Mesenteric fat pad (tissue), 1 donor: Measurements from ENCODE around the genes RAB11A and SNAPC5.

DNA sequence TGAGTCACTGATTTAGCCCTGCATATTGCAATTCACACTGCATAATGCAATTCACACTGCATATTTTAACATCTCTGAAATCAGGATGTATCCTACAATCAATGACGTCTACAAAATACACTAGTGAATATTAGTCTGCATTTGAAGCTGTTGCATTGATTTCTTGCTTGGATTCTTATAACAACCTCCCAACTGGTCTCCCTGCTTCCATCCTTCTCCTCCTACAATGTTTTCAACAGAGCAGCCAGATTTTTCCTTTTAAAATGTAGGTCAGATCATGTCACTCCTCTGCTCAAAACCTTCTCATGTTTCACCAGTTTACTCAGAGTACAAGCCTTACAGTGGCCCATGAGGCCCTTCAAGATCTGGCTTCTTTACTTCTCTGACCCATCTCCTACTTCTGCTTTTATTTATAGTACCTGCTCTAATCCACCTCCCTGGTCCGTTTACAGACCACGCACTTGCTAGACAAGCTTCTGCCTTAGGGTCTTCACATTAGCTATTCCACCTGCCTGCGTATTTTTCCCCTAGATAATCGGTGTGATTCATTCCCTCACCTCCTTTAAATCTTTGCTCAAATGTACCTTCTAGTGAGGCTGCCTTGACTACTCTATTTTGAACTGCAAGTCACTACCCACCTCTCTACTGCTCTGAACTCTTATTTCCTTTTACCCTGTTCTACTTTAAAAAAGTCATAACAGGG lies 11.3 kb upstream of the RAB11A start:
- PRO-cap = no peak

GRCh38 chr15:65868984-65870098 lies at the start of gene RAB11A:
RAB11A (plus strand) TSS chr15:65869491.
- PRO-cap = unidirectional peak, minus-strand start at chr15:65869138; bidirectional peak, plus-strand start at chr15:65869491, minus-strand start at chr15:65869393

DNA sequence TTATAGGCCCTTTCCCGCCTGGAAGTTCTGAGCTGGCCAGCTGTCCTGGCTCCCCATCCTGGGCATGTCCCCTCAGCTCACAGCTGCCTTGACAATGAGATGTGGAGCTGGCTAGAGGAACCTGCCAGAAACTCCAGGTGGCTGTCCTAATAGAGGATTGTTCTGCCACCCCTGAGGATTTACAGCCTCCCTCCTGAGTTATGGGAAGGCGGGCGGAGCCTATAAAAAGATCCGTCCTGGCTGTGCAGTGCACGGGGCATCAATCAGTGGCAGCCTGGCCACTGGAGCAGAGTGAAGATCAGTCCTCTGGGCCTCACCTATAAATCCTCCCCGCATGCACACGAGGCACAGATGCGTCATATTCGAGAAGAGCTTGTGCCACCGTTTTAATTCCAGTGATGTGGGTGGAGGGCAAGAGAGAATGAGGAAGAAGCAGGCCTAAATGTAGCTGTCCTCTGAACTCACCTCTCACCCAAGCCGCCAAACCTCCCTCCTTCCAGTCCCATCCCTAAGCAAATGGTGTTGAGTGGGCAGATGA lies 90.0 kb downstream of the MEGF11 start:
- PRO-cap = no peak

GRCh38 chr15:66251666-66252325 lies 1.8 kb downstream of the MEGF11 start:
- PRO-cap = no peak

GRCh38 chr15:66497447-66498396 lies at the start of gene SNAPC5:
SNAPC5 (minus strand) TSS chr15:66497762.
- PRO-cap = unidirectional peak, minus-strand start at chr15:66497765

DNA sequence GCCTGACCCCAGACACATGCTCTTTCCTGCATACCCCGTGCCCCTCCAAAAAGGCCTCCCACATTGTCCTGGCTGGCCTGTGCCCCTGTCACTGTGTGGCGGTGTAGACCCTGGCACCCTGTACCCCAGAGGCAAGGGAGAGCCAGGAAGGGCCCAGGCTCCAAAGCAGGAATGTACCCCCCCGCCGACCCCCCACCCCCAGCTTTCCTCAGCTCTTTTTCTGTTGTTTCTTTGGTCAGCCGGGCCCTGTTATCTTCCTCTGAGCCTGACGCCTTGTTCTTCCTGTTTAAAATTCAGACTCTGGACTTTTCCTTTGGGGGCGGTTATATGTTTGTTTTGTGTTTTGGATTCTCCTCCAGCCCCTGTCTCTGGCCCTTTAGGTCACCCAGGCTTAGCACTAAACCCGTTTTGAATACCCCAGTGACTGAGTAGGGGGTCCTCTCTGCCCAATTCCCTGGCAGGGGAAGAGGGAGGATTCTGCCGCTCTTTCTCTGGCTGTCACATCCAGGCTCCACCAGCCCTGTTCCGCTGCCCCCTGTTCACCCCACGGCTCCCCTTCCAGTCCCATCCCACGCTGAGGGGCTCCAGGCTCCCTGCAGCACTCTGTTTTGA lies 57.6 kb upstream of the SMAD6 start:
- PRO-cap = no peak

DNA sequence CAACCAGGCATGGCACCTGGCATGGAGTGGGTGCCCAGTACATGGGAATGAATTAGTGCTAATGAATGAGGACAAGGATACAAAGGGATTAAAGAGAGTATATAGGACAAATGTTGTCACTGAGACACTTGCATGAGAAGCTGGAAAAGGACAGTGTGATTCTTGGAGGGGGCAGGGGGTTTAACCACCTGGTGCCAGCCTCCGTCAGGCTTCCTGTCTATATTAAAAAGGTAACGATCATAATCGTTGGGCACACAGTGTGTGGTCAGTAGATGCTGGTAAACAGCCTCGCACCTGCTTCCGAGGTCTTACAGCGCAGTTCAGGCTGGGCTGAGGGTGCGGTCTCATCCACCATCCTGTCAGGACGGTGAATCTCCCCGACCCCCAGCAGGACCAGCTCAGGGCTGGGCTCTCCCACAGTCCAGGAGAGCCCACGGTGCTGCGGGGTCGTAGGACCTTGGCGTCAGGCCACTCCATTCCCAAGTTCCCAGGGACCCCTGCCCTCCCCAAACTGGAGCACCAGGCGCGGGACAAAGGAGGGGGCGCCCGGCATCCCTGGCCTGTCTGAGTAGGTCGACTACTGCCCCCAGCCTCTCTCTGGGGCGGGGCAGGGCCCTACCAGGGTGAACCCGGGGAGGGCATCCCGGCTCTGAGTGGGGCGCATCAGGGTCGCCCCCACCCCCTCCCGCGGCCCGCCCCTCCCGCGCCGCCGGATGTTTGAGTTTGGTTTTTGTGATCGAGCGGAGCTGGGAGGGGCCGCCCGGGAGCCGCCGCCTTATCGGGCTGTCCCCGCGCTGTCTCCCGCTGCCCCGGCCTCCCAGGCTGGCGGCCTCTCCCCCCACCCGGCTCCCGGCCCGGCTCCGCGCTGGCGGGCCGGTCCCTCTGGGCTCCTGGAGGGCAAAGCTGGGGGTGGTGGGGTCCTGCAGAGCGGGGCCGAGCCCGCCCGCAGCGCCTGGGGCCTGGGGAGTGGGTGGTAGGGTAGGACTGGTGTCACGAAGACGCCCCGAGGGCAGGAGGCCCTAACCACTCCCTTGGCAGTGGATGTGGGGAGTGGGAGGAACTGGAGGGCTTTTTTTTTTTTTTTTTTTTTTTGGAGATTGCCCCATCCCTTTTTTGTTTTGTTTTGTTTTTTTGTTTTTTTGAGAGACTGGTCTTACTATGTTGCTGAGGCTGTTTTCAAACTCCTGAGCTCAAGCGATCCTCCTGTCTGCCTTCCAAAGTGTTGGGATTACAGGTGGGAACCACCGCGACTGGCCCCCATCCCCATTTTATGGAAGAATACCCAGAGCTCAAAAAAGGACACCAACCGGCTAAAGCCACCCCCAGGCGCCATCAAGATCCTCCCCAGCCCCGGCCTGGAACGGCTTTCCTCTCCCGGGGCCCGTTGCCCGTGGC lies 47.3 kb upstream of the SMAD6 start:
- PRO-cap = no peak

GRCh38 chr15:66662313-66662909 lies 39.6 kb upstream of the SMAD6 start:
- PRO-cap = no peak

DNA sequence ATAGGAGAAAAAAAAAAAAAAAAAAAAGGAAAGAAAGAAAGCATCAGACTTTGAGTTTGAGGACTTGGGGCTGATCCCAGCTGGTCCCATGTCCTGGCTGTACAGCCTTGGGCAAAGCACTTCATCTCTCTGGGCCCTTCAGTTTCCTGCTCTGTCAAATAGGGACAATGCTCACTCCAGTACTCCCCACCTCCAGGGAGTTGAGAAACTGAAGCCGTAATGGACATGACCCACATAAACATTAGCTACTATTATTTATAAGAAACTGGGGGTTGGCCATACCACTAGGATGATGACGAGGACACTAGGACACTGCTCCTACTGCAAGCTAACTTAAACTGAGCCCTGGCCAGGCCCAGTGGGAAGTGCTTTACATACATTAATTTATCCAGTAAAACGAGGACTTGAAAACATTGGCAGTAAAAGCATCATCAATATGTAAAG lies 22.9 kb upstream of the SMAD6 start:
- PRO-cap = no peak

DNA sequence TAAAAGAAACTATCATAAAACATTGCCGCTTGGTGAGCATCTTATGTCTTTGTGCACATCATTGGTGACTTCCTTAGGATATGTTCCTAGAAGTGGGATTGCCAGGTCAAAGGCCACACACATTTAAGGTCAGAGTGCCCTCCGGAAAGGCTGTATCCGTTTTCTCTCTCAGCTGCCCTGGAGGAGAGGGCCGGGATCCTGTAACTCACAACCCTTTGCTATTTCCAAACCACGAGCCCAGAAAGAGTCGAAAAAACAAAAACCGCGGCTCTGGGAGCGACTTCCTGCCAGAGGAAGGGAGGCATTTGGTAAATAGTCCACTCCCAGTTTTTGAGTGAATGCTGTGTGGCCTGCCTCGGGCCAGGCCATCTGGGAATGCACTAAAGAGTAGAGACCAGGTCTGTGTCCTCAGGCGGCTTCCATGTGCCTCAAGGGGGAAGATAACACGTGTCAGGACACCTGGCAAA lies 42.0 kb downstream of the SMAD6 start:
- PRO-cap = no peak

DNA sequence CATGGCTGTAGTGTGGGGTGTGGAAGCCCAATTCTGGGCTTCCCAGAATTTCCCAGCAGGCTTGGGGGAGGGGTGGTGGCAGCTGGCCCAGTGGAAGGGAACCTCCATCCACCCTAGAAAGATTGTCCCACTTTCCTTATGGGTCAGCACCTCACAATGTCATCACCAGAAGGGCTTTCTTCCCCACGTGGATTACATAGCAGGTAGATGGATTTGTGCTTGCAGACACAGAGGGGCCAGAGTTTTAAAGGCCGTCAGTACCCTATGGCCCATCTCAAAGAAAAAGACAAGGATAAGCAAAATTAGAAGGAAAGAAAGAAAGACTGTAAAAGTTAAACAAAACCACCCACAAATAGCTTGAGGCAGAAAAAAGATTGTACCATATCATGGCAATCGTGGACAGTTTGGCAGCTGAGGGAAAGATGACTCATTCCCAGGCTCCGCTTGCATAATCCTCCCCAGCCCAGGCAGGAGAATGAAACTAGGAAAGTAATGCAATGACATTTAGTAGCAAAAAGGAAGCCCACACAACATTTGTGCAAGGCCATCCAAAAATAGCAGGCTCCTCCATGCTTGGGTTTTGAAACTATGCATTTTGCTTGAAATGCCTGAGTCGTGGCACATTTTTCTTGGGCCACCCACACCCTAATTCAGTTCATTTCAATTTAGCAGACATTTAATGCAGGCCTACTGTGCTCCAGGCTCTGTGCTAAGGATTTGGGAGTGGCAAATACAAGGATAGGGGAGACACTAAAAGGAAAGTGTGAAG lies 41.1 kb upstream of the SMAD3 start:
- PRO-cap = no peak

- PRO-cap = no peak
Measured at GRCh38 chr15:67068031-67068669, 2.7 kb downstream of the SMAD3 start.

GRCh38 chr15:67106879-67107464 lies 41.6 kb downstream of the SMAD3 start:
- PRO-cap = no peak

DNA sequence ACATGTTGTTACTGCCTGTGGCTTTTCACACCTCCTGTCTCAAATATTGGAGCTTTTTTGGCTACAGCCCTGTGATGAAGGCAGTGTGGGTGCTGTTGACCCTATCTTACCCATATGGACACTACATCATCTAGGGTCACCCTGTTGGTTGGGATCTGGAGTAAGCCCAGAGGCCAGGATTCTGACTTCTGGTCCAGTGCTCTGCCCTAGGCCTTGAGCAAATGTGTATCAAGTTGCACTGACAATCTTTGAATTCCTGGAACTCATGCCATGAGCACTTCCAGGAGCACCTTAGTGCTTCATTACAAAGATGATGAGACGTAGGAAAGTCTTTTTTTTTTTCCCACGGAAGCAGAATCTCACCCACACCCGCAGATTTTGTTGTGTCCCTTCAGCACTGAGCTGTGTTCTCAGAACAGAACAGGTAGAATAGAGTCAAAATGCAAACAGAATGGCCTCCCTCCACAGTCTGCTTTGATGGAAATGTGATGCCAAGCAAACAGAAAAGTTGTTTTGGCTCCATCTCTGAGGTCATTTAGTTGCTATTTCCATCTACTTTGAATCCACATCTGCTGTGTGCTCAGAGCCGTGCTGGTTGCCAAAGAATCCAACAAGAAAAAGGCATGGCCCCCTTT lies 49.6 kb downstream of the SMAD3 start:
- PRO-cap = no peak

DNA sequence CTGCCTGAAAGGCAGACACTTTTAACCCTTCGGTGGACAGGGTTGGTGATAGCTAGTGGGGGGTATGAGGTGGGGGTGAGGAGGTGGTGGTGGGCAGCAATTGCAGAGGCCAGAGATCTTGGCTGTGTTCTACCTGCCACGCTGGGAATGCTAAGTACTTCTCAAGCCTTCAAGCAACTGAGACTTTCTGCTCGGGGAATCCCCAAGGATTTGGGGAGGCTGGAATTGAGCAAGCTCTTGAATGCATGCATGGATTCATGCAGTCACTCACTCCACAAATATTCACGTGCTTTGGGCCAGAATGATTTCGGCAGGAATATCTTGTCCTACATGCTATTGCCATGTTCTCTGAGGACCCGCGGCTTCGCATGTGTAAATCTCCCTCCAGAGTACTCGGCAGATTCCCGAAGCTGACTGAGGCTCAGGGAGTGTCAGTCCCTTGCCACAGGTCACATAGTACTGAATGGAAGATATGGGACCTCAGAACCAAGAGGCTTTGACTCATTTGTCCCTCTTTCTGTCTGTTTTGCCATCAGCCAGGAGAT lies 65.5 kb downstream of the SMAD3 start:
- PRO-cap = no peak

GRCh38 chr15:67168158-67169007 lies 86.1 kb downstream of the AAGAB start:
- PRO-cap = no peak

DNA sequence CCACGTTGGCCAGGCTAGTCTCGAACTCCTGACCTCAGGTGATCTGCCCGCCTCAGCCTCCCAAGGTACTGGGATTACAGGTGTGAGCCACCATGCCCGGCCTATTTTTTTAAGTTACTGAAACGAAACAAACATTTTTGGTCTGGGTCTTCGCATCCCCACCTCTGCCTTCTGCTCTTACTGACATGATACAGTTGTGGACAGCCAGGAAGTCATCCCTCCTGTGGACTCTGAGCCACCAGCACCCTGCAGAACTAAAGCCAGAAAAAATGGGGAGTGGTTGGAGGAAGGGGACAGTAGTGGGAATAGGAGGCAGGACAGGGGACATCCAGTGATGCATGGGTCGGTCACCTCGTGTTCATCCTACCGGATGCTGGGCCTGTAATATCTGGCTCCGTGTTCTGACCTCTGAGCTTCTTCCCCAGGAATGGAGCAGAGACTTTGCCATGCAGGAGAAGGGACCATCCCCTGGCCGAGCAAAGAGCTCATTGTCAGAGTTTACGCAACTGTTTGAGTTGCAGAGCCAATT lies 71.2 kb downstream of the AAGAB start:
- PRO-cap = no peak

GRCh38 chr15:67839502-67840223 lies 14.4 kb downstream of the SKOR1 start:
- PRO-cap = bidirectional peak, plus-strand start at chr15:67840372, minus-strand start at chr15:67840060

GRCh38 chr15:67943709-67944592 lies 110.2 kb upstream of the PIAS1 start:
- PRO-cap = no peak

GRCh38 chr15:68012894-68013289 lies 41.2 kb upstream of the PIAS1 start:
- PRO-cap = no peak